Transverse colon (tissue), 4 donors: ENCODE measurements around a stretch of chr1.

GRCh38 chr1:56964291-56965410, 1.2 kb downstream of the C8B start:
- PRO-cap: no peak
- RAMPAGE, long total RNA, 4 experiments: no peak in any of the 4 experiments

- PRO-cap: no peak
- RAMPAGE, long total RNA, 4 experiments: no peak in any of the 4 experiments
These were observed 164.0 kb upstream of the C8B start for GRCh38 chr1:57129835-57130113.

DNA sequence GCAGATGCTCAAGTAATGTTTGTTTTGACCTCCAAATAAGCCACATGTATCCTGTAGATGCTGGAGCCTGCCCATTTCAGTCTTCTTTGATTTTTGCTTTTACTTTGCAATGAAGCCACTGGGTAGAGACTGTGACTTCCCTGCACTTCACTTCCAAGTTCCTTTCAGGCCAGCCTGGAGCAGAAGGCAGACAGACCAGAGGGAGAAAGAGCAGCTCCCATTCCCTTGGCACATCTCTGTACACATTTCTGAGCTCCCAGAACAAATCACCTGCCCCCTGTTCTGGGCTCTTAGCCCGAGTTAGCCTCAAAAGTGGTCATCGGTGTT, 98.9 kb downstream of the DAB1 start:
- PRO-cap: no peak
- RAMPAGE, long total RNA, 4 experiments: no peak in any of the 4 experiments

- PRO-cap: no peak
- RAMPAGE, long total RNA, 4 experiments: no peak in any of the 4 experiments
These were observed 272.1 kb downstream of the OMA1 start for GRCh38 chr1:58274298-58274876.

- PRO-cap: bidirectional peak, plus-strand start at chr1:58928848, minus-strand start at chr1:58928614
- RAMPAGE, long total RNA, 4 experiments: no peak in any of the 4 experiments
These were observed 144.7 kb upstream of the JUN start for GRCh38 chr1:58928500-58929040.

GRCh38 chr1:59422912-59423538, 126.1 kb downstream of the FGGY start:
- PRO-cap: no peak
- RAMPAGE, long total RNA, 4 experiments: no peak in any of the 4 experiments

DNA sequence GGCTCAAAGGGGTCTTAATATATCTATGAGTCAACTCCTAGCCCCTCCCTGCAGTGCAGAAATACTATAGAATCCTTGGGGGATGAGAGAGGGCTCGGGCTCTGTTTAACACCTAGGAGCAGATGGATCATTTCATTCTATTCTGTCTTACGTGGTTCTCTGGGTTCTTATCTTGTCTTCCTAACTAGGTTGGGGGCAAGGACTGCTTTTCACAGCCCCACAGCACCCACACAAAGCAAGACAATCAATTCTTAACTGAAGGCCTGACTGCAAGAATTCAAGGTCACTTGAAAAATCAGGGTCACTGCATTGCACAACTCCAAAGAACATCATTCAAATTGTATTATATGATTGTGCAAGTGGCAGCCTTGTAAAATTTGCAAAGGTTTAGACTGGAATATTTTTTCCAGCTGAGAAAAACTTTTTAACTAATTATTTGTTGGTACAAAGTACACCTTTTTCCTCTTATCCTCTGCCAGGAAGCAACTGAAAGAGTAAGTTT, 214.5 kb downstream of the FGGY start:
- PRO-cap: no peak
- RAMPAGE, long total RNA, 4 experiments: no peak in any of the 4 experiments

- PRO-cap: no peak
- RAMPAGE, long total RNA, 4 experiments: no peak in any of the 4 experiments
These were observed 168.9 kb upstream of the HOOK1 start for GRCh38 chr1:59645873-59646196.

GRCh38 chr1:59669763-59670028, 145.1 kb upstream of the HOOK1 start:
- PRO-cap: no peak
- RAMPAGE, long total RNA, 4 experiments: no peak in any of the 4 experiments

- PRO-cap: no peak
- RAMPAGE, long total RNA, 4 experiments: start-site peak on the plus strand in 1 of 4 experiments, at chr1:59843553-59843558 at its widest, 5 reads per replicate
These were observed 28.6 kb downstream of the HOOK1 start for GRCh38 chr1:59843248-59843946.

DNA sequence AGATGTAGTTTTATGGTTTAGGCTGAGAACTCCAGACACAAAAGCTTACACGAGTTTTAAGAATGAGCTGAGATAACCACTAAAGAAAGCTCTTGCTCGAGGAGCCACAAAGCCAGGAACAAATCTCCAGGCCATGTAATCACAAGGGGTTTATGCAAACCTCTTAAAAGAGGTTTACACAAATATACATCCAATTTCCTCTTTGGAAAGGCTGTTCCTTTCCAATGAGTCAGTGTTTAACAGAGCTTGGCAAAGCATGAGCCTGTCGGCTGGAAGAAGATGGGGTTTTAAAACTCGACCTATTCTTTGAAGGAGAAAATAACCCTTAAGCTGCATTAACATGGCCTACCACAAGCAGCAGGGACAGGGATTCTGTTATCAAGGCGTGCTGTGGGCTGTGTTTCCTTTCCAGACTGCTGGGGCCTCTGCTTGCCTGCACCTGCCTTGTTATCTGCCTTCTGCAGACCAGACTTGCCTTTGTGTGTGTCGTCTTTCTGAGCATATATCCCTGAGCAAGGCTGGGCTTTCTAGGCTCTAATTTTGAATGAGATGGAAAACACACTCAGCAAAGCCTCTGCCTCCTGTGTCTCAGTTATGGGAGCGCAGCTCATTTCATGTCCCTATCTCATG, 40.6 kb upstream of the CYP2J2 start:
- PRO-cap: no peak
- RAMPAGE, long total RNA, 4 experiments: no peak in any of the 4 experiments

DNA sequence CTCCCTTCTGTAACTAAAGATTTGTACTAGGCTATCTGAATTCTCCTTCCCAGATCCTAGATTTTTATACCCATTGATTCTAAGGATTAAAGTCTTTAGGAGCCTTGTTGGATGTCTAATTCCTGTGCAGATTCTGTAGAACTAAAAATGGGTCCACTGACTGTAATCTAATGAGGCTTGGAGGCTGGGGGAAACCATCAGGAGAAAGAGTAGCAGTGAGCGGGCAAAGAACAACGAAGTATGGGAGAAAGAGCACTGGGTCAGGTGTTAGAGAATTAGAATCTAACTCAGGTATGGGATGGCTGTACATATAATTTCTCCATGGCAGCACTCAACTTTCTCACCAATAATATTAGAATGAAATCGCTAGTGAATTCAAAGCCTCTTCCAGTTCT, 74.3 kb upstream of the C1orf87 start:
- PRO-cap: no peak
- RAMPAGE, long total RNA, 4 experiments: no peak in any of the 4 experiments

- PRO-cap: no peak
- RAMPAGE, long total RNA, 4 experiments: no peak in any of the 4 experiments
These were observed 130.0 kb upstream of the C1orf87 start for GRCh38 chr1:60203513-60203993.

GRCh38 chr1:60547781-60548235, 474.2 kb upstream of the C1orf87 start:
- PRO-cap: no peak
- RAMPAGE, long total RNA, 4 experiments: no peak in any of the 4 experiments

DNA sequence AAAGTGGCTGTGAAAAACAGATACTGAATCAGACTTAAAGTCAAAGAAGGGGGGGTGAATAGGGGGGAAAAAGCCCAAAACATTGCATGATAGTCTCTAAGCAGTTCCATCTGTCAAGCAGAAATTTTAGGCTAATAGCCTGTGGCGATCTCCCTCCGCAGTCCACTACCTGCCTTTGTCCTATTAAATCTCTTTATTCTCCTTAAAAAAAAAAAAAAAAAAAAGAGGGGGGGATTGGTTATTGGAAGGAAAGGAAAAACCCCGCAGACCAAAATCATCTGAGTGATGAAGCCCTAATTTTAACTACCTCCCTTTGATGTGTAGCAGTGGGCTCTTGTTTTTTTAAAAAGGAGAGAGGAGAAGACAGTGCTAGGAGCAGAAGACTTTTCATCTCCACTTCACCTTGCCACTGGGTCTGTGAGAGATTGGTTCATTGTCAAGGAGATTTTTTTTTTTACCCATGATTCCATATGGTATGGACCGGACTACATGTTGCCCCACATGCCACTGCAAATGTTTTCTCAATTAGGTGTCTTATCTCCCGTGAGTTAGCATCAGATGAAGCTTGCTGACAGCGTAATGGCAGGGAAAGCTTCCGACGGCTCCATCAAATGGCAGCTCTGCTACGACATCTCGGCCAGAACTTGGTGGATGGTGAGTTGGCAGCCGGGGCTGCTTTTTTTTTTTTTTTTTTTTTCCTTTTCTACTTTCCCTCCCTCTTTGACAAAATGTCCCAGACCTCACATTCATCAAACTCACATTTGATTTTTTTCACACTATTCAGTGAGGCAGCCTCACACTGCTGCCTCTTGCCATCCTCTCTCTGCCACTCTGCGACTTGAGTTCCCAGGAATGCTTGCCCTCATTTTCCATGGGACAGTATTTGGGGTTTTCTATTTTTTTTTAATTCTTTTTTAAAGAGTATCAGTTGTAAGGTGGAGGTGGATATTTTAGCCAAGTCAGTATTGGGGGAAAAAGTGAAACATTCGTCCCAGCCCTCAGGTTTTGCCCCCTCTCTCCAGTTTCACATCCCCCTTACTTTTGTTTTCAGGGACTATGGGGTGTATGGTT, 217.2 kb upstream of the NFIA start:
- PRO-cap: no peak
- RAMPAGE, long total RNA, 4 experiments: no peak in any of the 4 experiments

DNA sequence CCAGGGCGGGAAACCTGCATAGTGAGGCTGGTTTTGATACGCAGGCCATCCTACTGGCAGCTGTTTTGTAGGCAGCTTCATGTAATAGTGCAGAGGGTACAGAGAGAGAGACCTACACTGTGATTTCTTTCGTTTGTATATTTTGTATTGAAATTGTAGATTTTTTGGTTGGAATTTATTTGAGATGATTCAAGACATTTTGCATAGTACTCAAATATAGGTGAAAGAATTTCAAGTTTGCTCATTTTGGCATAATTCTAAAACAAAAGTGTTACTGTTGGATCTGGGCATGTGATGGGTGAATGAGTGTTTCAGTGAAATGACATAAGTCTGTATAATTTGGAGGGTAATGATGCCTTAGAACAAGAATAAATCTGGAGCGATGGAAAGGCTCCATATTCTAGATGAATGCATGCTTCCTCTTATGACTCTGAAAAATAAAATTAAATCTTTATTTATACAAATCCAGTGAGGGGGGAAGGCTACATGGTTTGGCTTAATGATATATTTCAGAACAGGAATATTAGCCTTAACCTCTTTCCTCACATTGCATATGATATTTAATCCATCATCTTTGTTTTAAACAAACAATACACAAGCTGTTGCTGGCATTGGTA, 41.0 kb downstream of the NFIA start:
- PRO-cap: no peak
- RAMPAGE, long total RNA, 4 experiments: start-site peak on the plus strand in 1 of 4 experiments, centred at position 221 of the sequence, 12 reads per replicate

- PRO-cap: no peak
- RAMPAGE, long total RNA, 4 experiments: no peak in any of the 4 experiments
These were observed 304.1 kb downstream of the TM2D1 start for GRCh38 chr1:61420753-61421259.

GRCh38 chr1:61455362-61456147, 269.4 kb downstream of the TM2D1 start:
- PRO-cap: no peak
- RAMPAGE, long total RNA, 4 experiments: no peak in any of the 4 experiments

- PRO-cap: no peak
- RAMPAGE, long total RNA, 4 experiments: no peak in any of the 4 experiments
These were observed 233.6 kb downstream of the TM2D1 start for GRCh38 chr1:61491422-61491612.

- PRO-cap: no peak
- RAMPAGE, long total RNA, 4 experiments: no peak in any of the 4 experiments
These were observed 133.7 kb downstream of the TM2D1 start for GRCh38 chr1:61591245-61591641.